Epidermal melanocyte (primary cell): ENCODE results near the genes RHOJ and PPP2R5E.

DNA sequence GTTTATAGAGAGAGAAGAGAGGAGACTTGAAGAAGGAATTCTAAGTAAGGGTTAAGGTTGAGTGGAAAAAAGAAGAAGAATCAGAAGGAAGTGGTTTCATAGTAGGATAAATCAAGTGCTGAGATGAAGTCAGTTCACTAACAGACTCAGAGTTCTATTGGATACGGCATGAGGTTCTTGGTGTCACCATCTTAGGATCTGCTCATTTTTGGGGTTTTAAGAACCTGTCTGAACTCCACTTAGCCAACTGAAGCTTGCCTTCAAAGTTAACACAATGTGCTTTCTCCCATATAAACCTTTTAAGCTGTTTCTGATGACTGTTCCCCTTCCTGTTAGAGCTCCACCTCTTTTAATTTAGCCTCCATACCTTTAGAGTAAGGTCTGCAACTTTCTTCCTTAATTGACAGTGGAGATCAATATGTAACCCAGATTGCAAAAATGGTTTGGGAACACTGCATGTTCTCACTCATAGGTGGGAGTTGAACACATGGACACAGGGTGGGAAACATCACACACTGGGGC lies 152.7 kb downstream of the PRKCH start:
- RRBS = no CpG with 5 or more reads among the region's 1 CpG

DNA sequence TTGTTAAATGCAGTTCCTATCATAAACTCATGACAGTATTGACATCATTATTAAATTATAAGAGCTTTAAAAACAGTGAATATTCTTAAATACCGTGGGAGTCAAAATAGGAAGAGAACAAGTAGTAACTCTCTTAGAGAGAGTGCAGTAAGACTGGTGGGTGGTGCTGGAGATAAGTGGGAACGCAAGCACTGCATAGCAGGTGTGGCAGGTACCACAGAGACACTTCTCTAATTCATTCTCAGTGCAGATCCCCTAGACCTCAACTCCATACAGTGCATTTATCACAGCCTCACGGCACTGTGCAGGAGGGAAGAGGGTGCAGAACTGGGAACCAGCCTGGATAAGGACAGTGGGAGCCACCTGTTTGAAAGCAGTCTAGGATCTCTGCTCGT lies 165.6 kb downstream of the PRKCH start:
- RRBS = no CpG with 5 or more reads among the region's 4 CpGs

DNA sequence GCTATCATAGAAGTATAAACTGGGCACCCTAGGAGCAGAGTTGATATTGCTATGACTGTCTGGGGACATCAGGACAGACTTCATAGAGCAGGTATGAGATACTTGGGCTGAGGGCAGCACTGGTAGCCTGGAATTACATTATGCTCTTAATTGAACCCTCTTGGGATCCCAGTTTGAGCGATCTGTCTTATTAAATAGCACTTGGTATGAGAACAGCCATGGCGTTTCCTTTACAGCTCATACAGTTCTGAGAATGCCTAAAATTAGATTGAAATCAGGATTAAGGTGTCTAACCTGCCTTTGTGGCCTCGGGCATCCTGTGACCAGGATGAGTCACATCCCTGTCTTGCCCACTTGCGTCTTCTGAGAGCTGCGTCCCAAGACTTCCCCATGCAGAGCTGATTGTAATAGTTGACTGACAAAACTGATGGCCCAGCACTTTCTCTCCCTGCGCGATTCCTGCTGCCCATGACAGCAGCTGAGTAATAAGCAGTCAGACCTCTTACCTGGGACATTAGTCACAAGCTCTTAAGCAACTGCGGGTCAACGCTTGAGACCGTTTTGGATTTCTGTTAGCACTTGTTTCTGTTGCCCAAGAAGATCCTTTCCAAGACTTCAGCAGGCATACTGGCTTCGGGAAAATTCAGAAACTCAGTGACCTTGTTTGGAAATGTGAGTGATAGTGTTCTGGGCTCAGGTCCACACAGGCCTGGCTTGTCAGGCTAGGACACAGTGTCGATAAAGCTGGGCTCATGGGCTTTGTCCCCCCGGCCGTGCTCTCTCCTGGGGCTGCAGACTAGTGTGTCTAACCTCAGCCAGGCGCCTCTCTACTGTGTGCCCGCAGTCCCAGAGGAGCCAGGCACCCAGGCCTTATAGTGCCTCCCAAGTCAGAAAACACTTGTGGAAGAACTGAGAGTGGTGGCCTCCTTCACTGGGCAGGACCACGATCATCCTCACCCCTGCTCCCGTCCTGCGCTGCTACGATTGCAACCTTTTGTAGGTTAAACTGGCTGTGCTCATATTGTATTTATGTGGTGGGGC lies 169.9 kb upstream of the HIF1A start:
- RRBS = no CpG with 5 or more reads among the region's 20 CpGs

- RRBS = no CpG with 5 or more reads among the region's 2 CpGs
Measured at GRCh38 chr14:61550266-61550644, 145.1 kb upstream of the HIF1A start.

GRCh38 chr14:61585598-61586722 lies 109.4 kb upstream of the HIF1A start:
- RRBS = no CpG with 5 or more reads among the region's 6 CpGs

DNA sequence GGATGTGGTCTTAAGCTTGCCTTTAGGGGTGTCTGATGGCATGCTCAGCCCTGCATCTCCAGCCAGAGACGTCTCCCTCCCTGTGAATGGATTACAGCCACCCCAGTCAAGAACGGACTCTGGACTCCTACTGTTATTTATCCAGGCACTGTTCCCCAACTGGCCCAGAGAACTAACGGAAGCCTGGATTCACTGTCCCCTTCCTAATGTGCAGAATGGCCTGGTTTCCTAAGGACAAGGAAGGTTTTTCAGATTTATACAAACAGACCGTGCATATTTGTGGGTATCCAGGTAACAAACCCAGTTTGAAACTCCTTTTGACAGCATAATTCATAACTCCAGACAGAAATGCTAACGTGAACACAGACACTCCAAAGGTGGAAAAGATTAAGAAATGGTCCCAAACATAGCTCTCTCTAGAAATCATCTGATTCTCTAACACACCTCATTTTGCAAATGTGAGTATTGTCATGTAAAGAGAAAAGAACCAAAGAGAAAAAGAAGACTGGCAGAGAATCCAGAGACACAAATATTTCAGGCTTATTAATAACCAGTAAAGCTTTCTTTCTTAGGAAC lies 87.0 kb upstream of the HIF1A start:
- RRBS = no CpG with 5 or more reads among the region's 5 CpGs

GRCh38 chr14:61662685-61662998 lies 32.7 kb upstream of the HIF1A start:
- RRBS = no CpG with 5 or more reads among the region's 2 CpGs

- RRBS = no CpG with 5 or more reads among the region's 3 CpGs
Measured at GRCh38 chr14:61738659-61739325, 23.4 kb upstream of the SNAPC1 start.

GRCh38 chr14:62053242-62053591 lies 240.7 kb downstream of the SYT16 start:
- RRBS = no CpG with 5 or more reads among the region's 3 CpGs

GRCh38 chr14:62080858-62081357 lies 268.4 kb downstream of the SYT16 start:
- RRBS = no CpG with 5 or more reads among the region's 13 CpGs

- RRBS = 2% methylated on average over 16 of the region's 42 CpGs
Measured at GRCh38 chr14:62117151-62117733, 304.7 kb downstream of the SYT16 start.

DNA sequence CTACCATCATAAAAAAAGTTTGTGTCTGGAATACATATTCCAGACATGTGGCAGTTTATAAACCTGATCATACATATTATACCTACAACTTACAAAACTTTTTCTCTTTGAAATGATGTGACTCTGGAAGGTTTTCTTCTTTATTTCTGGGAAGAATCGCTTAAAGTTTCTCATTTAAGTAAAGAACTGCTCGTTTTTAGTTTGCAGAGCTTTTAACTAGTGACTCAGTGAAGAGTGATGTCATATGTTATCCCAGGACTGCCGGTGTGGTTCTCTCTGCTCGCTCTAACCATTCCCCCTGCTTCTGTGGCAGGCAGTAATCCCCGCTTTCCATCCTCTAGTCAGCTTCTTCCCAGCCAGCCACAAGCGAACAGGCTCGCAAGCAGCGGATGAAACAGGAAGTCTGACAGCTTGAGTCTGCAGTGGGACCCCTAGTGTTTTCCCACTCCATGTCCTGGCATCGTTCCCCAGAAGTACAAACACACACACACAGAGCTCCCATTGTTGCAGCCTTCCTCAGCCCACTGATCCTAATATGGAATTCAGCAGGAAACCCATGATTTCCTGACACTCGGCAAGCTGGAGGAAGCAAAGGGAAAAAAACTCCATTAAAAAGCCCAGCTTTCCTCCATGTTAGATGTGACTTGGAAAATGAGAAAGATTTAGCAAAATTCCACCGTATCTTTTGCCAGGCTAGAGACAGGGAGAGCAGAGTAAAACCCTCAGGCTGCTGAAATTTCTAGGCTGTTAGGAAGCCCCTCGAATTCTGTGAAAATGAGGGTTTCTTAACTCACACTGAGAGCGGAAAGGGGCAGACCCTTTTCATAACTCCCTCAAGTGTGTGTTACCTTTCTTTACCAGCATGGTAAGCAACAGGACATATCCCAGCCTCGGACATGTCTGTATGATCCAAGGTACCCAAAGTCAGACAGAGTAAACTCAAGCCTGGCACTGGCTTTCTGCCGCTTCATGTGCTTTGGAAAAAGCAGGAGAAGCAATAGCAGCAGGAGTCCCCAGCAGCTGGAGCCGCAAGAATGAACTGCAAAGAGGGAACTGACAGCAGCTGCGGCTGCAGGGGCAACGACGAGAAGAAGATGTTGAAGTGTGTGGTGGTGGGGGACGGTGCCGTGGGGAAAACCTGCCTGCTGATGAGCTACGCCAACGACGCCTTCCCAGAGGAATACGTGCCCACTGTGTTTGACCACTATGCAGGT lies at the start of gene RHOJ:
Gene RHOJ, plus strand, starts transcription at position 608 of the 1,214 bp plus-strand sequence.
- RRBS = no CpG with 5 or more reads among the region's 25 CpGs

- RRBS = no CpG with 5 or more reads among the region's 10 CpGs
Measured at GRCh38 chr14:63531230-63531702, 11.9 kb downstream of the PPP2R5E start.

- RRBS = 2% methylated on average over 38 of the region's 74 CpGs
Measured at GRCh38 chr14:63542845-63543541, at the start of gene PPP2R5E. Gene PPP2R5E, minus strand, starts transcription at chr14:63543377.

- RRBS = no CpG with 5 or more reads among the region's 6 CpGs
Measured at GRCh38 chr14:64024010-64024480, 171.2 kb downstream of the SYNE2 start.

DNA sequence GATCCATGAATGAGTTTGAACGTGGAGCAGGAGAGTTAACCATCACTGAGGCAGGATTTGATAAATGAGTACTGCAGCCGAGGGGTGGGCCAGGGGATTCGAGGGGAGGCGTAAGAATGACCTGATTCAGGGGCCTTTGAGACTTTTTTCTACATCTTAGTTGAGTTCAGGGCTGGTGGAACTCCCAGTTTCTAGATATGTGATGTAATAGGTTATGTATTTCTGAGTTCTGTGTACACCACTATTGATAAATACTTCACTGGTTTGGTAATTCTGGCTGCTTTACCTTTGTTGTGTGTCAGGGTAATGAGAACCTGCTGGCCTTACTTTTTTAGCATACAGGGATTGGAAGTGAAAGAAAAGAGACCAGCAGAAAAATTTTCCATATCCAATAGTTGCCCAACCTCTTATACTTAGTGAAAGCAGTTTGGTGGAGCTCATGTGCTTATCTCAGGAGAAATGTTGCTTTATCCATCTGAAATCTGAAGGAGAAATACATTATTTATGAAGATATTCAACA lies 217.1 kb downstream of the SYNE2 start:
- RRBS = no CpG with 5 or more reads among the region's 4 CpGs

GRCh38 chr14:64097704-64098594 lies 196.2 kb downstream of the ESR2 start:
- RRBS = no CpG with 5 or more reads among the region's 9 CpGs

DNA sequence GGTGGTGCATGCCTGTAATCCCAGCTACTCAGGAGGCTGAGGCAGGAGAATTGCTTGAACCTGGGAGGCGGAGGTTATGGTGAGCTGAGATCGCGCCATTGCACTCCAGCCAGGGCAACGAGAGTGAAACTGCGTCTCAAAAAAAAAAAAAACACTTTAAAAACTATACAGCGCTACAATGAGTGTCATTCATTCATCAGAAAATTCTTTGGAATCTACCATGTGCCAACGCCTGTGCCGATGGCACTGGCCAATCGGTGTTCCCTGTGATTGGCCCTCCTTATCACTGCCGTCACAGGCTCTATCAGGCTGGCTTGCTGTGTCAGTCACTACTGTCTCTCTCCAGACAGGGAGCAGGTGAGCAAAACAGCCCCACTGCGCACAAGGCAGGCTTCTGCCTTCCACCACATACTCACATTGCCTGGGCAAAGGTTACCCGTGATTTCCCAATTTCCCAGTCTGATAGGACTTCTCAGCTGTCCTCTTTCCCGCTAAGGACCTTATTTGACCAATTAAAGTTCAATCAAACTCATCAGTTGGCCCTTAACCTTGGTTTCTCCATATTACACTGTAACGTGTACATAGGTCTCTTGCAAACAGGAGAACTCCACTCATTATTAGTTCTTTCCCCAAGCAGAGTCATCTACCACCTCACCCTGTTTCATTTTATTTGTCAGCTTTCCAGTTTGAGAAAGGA lies 171.1 kb downstream of the ESR2 start:
- RRBS = no CpG with 5 or more reads among the region's 14 CpGs

DNA sequence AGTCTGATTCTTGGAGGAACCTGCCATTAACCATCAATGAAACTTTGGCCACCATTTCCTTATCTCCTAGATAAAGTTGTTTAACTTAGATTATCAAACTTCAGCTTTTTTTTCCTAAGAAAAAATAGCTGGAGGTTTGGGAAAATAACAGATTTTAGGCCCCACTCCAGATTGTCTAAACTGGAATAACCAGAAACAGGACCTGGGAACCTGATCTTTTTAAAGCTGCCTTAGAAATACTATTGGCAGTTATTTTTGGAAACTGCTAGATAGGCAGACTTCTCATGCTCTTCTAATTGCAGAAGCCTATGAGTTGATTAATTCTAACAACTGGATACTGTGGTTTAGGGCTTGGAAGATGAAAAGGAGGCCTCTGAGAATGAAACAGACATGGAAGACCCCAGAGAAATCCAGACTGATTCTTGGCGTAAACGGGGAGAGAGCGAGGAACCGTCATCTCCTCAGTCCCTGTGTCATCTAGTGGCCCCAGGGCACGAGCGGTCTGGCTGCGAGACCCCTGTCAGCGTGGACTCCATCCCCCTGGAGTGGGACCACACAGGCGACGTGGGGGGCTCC lies 80.2 kb downstream of the ESR2 start:
- RRBS = no CpG with 5 or more reads among the region's 10 CpGs